A172 (cell line): ENCODE results near the gene ZNF669.

DNA sequence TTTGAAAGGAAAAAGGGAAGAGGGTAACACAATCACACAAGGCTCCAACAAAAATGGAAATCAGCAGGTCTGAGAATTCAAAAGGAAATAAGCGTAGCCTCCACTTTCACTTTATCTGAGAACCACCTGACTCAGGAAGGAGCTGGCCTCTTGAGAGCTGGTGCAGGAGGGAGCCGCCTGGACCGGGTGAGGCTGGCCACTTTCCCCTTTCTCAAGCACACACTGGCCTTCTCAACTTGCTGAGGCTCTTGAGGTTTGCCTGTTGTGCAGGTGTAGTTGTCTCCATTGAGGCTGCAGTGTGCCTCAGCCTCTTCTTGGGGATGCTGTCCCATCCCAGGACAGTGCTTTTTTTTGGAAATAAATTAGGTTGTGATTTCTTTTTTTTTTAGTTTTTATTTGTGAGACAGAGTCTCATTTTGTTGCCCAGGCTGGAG, 653.6 kb downstream of the KIF26B start:
- RAMPAGE, long total RNA, result no peak

DNA sequence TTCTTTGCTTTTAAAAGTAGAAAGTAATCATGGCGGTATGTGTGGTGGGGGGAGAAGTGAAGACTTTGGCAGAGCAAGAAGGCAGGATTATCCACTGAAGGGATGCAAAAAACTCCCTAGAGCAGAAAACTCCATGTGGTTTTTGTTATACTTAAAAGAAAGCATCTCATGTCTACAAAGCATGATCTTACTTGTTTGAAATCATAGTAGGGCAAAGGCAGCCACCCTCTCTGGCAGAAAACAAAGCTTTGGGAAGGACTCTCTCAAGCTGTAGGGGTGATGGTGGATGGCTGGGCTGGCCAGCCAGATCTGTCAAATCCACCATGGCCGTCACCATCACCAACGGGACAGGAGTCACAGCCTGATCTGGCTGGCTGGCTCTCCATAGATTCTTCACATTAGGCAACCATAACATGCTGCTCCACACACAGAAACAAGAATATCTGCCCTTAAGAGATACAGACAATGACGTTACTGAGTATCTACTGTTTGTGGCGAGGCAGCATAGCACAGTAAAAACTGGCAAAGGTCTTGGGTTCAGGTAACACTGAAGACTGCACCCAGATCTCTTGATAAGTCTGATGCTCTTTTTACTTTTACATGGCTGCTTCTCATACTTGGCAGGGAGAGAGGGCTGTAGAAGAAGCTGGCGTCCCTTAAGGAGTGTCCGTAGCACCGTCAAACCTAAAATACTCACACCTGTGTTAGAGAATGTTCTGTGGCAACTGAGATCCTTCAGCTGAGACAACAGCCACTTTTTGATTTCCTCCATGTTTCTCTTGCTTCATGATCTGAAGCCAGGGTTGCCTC, 589.1 kb downstream of the SMYD3 start:
- RAMPAGE, long total RNA, result no peak

DNA sequence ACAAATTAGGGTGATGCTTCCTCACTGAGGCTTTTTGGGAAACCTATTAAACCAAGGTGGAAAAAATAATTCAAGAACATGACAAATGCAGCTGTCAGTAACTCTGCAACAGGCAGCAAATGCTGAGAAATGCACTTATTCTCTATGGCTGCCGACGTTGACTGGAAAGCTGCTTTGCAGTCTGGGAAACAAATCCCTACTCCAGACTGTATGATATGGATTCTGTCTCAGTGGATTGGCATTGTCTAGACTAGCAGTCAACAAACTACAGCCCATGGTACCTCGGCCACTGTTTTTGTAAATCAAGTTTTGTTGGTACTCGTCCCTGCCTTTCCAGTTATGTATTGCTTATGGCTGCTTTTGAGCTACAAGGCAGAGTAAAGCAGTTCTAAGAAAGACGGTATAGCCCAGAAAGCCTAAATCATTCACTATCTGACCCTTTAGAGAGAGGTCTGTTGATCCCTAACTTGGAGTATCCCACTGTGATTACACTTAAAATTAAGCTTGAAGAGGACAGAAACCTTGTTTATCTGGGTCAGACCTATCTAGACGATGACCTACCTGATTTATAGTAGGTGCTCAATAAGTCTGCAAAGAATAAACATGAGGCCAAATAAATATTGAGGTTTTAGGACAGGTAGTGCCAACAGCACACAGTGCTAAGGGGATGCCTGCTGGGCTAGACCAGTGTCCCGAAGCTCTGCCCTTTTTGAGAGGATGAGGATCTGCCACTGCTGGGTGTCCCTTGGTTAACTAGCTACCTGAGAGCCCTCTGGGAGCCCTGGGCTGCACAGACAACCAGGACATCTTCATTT, 526.3 kb downstream of the SMYD3 start:
- RAMPAGE, long total RNA, result no peak

DNA sequence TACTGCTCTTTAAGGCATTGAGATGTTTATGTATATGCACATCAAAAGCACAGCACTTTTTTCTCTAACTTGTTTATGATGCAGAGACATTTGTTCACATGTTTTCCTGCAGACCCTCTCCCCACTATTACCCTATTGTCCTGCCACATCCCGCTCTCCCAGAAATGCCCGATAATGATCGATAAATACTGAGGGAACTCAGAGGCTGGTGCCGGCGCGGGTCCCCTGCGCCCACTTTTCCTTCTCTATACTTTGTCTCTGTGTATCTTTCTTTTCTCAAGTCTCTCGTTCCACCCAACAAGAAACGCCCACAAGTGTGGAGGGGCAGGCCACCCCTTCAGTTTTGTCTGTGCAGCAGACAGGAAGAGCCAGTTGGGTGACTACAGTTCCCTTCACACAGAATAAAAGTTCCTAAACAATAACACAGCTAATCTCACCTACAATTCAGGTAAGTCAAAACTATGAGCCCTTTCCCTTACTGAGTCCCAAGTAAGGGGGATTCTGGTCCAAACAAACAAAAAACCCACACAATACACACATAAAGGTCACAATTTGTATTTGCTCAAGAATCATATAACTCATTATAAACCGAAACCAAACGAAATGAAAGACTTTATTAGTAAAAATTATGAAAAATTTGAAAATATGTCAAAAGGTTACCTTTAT, 423.6 kb downstream of the SMYD3 start:
- RAMPAGE, long total RNA, result no peak

GRCh38 chr1:246102133-246102891, 404.8 kb downstream of the SMYD3 start:
- RAMPAGE, long total RNA, result no peak

DNA sequence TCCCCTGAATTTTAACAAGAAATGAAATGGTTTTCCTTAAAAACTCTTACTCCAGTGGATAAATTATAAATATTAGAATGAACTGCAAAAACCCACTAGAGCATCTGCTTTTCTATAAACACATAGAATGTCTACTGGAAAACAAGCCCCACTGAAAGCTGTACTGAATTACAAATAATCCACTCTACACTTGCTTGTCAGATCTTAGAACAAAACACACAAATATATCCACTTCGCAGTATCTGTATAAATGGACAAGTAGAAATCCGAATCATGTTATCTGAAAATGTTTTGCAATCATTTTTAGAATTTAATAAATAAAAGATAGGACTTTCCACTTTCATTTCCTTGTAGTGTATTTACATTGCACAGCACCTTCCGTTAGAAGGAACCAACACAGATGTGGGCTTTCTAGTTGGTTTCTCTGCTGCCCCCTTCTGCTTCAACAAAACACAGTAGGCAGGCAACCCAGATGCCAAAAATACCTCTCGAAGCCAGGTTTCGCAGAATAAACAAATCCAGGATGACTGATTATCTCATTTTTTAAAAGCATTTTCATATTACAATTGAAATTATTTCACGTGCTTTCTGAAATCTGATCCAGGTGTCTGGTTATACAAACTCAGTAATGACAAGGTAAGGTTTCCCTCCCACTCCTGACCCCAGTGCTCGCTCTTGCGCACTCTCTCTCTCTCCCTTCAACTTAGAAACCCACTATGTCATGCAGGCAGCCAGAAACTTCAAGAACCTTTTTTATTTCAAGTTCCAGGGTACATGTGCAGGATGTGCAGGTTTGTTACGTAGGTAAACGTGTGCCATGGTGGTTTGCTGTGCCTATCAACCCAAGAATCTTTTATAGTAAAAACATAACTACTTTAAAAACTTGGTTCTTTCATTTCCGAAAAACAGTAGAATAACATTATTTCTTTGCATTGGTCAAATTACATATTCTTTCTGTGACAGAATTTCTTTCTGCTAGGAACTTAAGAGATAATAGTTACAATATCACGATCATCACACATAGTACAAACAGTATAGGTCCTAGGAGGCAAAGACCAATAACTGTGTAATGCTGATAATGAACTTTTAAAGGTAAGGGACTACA, 389.8 kb downstream of the SMYD3 start:
- RAMPAGE, long total RNA, result no peak

- RAMPAGE, long total RNA, result no peak
Measured at GRCh38 chr1:246250505-246251275, 256.4 kb downstream of the SMYD3 start.

GRCh38 chr1:246253758-246254514, 253.1 kb downstream of the SMYD3 start:
- RAMPAGE, long total RNA, result no peak

DNA sequence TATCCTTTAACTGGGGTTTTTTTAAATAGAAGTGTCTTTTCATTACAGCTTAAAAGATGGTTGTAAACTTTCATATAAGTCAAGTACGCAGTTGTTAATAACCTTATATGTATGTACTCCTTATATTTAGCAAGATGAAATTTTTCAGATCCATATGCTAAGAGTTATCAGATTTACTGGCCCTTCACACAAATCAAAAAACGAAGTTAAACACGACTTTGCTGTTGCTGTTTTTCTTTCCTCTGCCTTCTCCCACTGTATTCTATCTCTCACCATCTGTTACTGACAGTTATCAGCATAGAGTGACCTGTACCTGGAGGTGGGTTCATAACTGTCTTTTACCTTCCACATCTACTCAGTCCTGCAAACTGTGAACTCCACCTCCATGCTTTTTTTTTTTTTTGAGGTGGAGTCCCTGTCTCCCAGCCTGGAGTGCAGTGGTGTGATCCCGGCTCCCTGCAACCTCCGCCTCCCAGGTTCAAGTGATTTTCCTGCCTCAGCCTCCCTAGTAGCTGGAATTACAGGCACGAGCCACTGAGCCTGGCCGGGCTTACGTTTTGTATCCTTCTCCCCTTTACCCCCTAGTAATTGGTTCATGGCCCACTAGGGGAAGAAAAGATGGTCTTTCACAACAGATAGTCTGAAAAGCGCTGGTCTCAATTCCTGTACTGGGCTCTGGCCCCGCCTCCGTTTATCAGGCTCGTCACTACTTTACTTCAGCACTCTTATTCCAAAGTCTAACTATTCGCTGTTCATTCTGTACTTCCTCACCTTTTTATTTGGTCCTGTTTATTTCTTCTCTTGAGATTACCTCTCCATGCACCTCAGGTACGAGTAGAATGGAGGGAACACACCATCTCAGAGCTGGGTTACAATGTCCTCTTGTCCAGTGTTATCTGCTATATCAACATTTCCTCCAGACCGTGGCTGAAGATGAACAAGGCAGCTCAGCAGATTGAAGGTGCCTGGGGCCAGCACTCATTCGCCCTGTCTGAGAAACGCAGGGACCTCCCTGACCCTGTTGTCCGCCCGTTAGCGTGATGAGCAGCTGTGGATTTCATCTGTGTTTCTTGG, 16.0 kb downstream of the CNST start:
- RAMPAGE, long total RNA, result no peak

GRCh38 chr1:246597206-246597764, 31.0 kb downstream of the CNST start:
- RAMPAGE, long total RNA, result no peak

DNA sequence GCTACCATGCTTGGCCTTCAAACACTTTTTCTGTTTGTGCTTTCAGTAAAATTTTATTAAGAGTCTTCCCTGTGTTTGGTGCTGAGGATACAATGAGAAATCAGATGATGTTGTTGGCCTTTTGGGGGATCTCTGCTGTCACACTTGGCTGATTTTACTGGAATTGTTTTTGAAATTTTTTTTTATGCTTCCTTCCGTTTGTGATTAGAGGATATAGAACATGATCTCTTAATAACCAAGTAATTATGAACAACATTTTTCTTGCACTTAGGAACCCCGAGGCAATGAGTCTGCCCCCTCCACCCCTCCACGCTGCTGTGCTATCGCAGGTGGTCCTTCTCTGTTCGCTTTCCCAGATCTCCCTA, 73.3 kb upstream of the SCCPDH start:
- RAMPAGE, long total RNA, result no peak

- RAMPAGE, long total RNA, result no peak
Measured at GRCh38 chr1:246682276-246682795, 41.9 kb upstream of the SCCPDH start.

- RAMPAGE, long total RNA, result no peak
Measured at GRCh38 chr1:246779218-246779645, 55.0 kb downstream of the SCCPDH start.

GRCh38 chr1:246931084-246931741, 535 bp downstream of the AHCTF1 start:
- RAMPAGE, long total RNA, result no peak

DNA sequence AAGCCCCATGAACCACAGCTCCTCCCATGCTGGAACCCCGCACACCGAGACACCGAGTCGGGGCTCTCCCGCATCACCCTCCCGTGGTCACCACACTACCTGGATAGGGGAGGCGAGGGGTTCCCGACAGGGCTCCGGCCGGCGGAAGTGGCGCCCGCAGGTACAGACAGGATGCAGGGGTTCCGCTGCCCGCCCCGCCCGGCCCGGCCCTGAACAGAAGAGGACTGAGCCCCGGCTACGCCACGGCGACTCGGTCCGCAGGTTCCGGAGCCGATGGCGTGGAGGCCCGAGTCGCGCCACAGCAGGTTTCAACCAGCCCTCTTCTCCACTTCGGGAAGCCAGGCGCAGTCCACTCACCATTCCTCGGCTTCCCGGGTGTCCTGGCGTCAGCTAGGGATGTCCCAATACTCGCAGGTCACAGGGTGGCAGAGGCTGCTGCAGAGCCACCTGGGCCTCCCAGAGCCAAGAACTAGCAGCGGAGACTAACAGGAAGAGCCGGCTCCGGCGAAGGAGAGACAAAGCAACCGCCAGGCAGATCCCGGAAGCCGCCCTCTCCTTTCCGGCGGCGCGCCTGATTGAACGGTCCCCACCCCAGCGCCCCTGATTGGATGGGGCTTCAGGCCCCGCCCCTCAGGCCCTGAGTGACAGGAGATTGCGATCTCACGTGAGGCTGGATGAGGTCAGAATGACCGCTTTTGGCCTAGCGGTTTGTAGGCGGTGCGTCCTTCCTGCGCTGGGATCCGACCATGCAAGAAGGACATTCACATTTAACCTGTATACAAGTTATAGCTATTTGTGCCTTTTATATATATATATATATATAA, at the start of gene ZNF669:
Gene ZNF669, minus strand, starts transcription at position 517 of the 824 bp plus-strand sequence.
- RAMPAGE, long total RNA, result start-site peak on the minus strand centred at position 520 of the sequence, 75 bp wide, 70 and 32 reads in 2 replicates

GRCh38 chr1:247126277-247126748, 22.2 kb upstream of the ZNF669 start:
- RAMPAGE, long total RNA, result no peak

DNA sequence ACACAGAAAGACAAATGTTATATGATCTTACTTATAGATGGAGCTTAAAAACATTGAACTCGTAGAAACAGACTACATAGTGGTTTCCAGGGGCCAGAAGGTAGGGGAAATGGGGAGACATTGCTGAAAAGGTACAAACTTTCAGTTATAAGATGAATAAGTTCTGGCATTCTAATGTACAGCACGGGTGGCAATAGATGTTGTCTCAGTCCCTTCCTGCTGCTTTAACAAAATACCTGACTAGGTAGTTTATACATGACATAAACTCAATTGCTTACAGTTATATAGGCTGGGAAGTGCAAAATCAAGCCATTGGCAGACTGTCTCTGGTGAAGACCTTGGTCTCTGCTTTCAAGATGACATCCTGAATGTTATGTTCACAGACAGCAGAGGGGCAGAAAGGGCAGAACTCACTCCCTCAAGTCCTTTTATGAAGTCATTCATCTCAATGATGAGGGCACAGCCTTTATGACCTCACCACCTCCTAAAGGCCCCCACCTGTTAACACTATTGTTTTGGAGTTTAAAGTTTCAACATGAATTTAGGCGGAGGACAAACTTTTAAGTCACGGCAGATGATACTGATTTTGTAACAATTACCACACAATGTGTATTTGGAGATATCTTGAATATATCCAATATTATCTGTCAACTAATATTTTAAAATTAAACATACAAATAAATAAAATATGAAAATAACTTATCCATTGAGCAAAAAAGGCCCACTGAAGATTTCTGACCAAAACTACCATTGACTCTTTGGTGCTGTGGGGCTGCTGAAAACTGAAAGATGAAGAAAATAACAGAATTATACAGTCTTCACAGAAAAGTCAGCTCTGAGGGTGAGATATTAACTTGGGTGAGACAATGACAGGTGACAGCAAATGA, 22.0 kb downstream of the ZNF124 start:
- RAMPAGE, long total RNA, result no peak

DNA sequence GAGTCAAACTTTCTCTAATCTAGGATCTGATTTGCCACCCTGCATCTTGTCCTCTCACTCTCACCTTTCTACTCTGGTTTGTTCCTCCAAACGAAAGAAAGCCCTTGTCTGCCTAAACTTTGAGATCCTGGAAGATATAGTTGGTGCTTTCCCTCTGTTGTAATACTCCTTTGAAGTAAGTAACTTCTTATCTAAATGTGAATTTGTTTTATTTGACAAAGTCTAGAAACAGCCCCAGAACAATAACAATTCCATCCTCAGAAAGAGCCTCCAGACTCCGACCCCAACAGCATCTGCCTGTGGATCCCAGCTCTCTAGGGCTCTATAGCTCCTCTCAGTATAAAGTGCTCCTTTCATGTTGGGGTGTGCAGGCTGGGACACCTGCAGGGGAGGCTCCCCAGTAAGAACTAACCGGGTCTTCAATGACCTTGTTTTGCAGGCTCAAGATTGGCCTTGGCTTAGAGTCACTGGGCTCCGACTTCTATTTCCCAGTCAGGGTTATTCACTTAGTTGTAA, 36.1 kb upstream of the ZNF124 start:
- RAMPAGE, long total RNA, result no peak

DNA sequence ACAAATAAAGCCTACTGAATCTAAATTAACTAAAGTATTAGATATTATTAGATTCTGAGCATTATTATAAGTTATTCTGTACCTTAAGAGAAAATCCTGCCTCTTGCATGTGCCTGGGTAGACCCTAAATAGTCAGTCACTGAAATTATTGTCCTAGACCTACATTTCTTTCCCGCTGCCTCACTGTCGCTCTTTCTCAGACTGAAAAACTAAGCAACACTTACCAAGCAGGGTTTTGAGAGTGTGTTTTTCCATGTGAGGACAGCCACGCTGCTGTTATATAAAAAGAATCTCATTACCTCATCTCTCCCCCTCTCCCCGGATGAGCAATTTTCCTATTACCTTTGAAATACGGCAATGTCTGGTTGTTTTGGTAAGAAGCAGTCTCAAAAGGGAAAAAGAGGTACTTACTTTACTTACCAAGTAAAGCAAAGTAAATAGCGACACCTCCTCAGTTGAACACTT, 71.6 kb upstream of the ZNF124 start:
- RAMPAGE, long total RNA, result no peak

- RAMPAGE, long total RNA, result no peak
Measured at GRCh38 chr1:247299883-247300426, 31.7 kb downstream of the ZNF496 start.